Urinary bladder (tissue), 3 donors: ENCODE measurements around a stretch of chr17.

- PRO-cap: no peak
- RAMPAGE, long total RNA: no peak
Observed at GRCh38 chr17:77385721-77386820, 104.8 kb downstream of the SEPTIN9 start.

DNA sequence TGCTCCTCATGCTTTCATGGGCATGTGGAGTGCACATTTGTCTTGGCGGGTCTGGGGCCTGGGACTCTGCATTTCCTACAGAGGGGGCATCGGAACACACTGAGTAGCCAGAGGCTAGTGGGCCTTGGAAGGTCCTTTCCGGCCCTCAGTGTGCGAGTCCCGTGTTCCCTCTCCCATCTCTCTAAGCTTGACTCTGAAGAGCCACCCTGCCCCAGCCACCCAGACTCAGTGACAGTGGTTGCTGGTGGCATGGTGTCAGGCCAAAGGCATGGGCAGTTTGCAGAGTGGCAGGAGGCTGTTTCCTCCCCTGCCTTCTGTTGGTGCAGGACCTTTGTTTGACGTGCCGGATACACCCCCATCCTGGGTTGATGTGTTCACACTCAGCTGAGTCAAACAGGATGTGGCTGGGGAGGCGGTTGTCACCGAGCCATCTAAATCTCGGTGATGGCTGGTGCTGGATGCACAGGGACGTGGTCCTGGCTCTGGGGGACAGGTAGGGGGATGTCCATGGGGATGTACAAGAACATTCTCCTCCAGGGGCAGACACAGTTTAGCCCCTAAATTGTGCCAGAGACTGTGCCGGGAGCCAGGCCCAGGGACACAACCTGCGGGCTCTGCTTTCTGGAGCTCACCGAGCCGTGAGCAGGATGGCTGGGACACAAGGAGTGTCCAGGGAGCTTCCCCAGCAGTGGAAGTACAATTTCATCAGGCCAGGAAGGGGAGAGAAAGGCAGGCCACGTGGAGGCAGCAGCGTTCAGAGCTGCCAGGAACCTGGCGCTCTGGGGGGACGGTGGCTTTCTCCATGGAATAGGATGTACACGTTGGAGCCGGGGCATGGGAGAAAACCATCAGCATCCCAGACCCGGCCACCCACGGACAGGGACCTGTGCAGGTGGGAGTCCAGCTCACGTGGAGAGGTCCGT is 123.6 kb downstream of the SEPTIN9 start:
- PRO-cap: bidirectional peak, plus-strand start at position 396 of the sequence, minus-strand start at position 319 of the sequence; unidirectional peak, plus-strand start at position 766 of the sequence
- RAMPAGE, long total RNA: no peak

DNA sequence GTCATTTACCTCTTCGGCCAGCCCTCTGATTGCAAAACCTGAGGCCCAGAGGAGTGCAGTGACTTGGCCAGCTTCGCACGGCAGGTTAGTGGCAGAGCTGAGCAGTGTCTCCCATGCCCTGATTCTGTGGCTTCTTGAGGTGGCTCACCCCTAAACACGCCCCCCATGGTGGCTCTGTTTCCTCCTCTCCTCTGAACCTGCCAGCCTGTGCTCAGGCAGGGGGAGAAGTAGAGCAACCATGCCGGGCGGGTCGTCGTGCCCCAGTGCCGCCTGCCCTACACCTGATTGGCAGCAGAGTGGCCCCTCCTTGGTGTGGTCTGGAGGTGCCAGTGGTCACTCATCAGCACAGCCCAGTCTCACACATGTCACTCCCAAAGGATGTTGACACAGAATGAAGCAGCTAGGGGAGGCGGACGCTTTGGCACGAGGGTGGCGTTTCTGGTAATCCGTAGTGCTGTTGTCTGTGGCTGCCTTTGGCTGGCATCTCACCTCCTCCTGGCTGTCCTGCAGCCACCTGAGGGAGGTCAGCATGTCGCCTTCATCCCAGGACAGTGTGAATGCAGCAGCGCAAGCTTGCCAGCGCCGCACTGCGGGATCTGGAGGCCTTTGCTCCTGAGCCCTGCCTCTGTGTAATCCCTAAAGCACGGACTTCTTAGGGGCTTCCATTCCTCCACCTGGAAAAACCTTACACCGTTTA is 154.1 kb downstream of the SEPTIN9 start:
- PRO-cap: no peak
- RAMPAGE, long total RNA: no peak

GRCh38 chr17:77435944-77436779 is 154.9 kb downstream of the SEPTIN9 start:
- PRO-cap: no peak
- RAMPAGE, long total RNA: no peak

DNA sequence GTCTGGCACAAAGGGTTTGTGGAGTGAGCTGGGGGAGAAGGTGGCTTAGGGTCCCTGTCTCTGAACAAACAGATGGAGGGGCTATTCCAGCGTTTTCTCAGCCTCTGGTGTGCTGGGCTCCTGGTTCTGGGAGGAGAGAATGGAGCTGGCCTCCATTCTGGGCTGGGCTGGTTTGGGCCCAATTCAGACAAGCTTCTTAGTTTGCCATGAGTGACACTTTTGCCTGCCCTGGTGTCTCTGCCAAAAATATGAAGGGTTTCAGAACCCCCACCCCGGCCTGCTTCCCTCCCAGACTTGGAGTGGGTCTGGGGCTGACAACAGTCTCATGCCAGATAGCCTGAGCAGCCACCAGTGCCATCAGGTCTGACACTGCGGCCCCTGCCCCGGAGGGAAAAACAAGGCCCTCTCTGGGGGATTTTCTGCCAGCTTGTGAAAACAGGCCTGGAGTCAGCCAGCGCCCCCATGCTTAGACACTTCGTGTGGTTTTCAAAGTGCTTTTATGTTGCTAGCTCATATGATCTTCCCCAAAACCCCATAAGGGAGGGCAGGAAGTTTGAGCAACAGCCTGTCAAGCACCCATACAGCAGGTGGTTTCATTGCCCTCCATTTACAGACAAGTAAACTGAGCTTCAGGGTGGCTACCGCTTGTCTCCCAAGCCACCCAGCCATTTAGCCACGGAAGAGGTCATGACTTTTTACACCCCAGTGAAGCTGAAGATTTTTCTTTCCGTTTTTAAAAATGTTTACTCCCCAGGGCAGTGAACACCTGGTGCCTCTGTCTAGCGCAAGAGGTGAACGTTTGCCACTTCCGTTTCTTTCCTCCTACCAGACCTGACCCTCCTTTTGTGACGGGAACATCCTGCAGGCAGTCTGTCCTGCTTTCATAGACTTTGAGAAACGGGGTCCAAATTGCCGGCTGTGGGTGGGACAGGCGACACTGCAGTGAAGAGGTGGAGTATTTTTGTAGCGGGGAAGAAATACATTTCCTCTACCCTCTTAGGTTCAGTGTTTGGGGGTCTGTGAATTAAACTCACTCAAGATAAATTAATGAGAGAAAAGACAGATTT is 160.0 kb downstream of the SEPTIN9 start:
- PRO-cap: unidirectional peak, minus-strand start at position 472 of the sequence
- RAMPAGE, long total RNA: no peak

GRCh38 chr17:77451202-77451657 is 169.9 kb downstream of the SEPTIN9 start:
- PRO-cap: bidirectional peak, plus-strand start at chr17:77451515, minus-strand start at chr17:77451403
- RAMPAGE, long total RNA: start-site peak on the plus strand at chr17:77451380-77451515, 671 and 405 reads in 2 replicates

DNA sequence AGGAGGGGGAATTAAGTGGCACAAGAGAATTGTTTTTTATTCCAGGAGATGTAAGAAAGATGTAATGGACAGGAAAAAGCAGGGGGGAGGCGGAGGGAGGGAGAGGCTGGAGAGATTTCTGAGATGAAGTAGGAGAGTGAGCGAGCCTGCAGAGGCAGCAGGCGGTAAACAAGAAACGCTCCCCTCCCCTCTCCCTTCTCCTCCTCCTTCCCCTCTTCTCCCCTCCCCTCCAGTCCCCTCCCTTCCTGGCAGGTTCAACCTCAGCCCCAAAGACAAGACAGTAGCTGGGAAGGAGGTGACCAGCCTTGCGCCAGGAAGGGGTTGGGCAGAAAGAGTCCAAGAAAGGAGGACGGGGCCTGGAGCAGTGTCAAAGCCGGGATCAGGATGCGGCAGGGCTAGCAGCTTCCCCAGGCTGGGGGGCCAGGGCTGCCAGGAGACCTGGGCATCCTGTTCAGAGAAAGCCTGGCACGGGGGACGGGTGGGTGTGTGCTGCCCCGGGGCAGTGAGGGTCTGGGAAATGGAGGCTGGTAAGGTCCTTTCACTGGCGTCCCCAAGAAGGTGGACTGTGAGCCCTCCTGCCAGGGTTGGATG is 261.7 kb upstream of the TNRC6C start:
- PRO-cap: bidirectional peak, plus-strand start at position 370 of the sequence, minus-strand start at position 170 of the sequence
- RAMPAGE, long total RNA: no peak

DNA sequence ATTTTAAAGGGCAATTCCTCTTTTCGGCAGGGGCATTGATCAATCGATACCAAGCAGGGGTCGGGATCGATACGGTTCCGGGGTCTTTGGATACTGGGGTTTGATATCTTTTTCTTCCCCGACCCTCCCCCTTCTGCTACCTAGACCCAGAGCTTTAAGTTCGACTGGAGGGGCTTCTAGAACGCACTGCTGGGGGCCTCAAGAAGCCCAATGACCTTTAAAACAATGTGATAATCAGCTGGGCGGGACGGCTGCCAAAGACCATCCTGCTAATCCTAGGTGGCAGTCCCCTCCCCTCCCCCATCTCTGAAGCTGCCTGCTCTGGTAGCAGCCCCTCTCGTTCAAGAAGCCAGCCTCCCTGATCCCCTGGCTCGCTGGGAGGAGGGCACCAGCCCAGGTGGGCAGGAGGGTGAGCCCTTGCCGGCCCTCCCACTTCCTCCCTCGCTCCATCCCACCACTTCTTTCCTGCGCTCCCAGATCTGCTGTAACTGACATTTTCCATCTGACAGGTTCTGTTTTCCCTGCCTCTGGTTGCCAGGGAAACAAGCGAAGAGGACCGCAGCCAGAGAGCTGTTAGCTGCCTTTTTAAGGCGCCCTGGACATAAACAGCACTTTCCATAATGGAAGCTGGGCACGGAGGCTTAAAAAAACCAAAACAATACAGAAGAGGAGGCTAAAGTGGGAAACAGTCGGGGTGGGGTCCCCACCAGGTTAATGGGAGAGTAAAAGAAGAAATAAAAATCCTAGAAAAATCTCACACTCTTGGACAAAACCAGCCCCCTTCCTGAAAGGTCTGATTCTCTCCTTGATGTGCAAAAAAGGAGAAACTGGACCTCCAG is 155.7 kb upstream of the TNRC6C start:
- PRO-cap: no peak
- RAMPAGE, long total RNA: no peak

- PRO-cap: unidirectional peak, minus-strand start at chr17:77865110
- RAMPAGE, long total RNA: no peak
Observed at GRCh38 chr17:77864626-77865184, 93.8 kb upstream of the TNRC6C start.

GRCh38 chr17:77935215-77935795 is 23.2 kb upstream of the TNRC6C start:
- PRO-cap: no peak
- RAMPAGE, long total RNA: no peak

DNA sequence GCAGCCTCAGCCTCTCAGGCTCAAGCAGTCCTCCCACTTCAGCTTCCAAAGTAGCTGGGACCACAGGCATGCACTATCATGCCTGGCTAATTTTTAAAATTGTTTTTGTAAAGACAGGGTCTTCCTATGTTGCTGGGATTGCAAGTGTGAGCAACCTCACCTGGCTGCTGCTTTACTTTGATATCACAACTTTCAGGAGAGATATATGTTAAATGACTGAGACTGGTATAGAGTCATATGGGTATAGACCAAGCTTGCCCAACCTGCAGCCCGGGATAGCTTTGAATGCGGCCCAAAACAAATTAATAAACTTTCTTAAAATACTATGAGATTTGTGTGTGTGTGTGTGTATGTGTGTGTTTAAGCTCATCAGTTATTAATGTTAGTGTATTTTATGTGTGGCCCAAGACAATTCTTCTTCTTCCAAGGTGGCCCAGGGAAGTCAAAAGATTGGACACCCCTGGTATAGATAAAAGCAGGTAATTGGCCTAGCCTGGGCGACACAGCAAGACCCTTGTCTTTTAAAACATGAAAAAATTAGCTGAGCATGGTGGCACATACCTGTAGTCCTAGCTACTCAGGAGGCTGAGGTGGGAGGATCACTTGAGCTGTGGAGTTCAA is 11.9 kb downstream of the TNRC6C start:
- PRO-cap: no peak
- RAMPAGE, long total RNA: no peak

DNA sequence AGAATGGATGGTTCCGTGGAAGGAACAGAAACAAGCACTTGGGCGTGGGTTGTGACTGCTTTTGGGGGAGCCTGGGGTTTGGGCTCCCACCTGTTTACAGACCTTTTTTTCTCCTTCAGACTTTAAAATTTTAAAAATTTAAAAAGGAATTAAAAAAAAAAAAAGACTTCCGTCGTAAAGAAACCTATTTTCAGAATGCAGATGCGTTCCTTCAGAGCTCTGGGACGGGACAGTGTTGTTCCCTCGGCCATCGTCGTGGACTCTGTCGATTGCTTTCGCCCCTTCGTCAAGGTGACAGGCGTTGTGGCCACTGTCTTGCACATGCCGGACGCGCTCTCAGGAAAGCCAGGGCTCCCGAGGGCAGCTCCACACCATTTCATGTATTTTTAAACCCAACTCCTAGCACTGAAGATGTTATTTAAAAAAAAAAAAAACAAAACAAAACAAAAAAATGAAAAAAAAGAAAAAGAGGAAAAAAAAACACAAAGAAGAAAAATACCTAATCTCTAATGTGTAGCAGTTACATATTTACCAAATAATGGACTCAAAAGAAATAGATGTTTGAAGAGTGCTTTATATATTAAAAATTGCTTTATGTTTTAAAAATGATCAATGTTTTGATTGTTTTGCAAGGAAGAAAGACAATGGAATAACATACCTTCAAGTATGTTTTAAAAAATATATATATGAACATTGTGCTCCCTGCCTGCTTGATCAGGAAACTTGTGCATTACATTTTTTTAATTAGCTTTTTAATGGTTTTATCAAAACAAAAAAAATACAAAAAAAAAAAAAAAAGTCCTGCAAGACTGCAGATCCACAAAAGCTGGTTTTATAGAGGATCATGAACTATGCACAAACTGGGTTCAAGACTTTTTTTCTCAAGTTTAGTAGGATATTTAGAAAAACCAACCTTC is 22.2 kb downstream of the TMC6 start:
- PRO-cap: no peak
- RAMPAGE, long total RNA: no peak

- PRO-cap: no peak
- RAMPAGE, long total RNA: no peak
Observed at GRCh38 chr17:78131876-78132713, 1.5 kb downstream of the TMC8 start.

DNA sequence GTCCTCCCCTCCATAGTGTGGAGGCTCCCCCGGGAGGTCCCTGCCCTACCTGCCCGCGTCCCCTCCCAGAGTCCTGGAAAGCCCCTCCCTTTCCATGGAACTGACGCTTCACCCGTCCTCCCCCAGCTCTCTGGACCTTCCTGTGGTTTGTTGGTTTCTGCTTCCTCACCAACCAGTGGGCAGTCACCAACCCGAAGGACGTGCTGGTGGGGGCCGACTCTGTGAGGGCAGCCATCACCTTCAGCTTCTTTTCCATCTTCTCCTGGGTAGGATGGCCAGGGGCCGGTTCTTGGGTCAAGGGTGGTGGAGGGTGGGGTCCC is 3.0 kb downstream of the SYNGR2 start:
- PRO-cap: no peak
- RAMPAGE, long total RNA: no peak

GRCh38 chr17:78202737-78203028 is 11.4 kb upstream of the BIRC5 start:
- PRO-cap: no peak
- RAMPAGE, long total RNA: no peak

DNA sequence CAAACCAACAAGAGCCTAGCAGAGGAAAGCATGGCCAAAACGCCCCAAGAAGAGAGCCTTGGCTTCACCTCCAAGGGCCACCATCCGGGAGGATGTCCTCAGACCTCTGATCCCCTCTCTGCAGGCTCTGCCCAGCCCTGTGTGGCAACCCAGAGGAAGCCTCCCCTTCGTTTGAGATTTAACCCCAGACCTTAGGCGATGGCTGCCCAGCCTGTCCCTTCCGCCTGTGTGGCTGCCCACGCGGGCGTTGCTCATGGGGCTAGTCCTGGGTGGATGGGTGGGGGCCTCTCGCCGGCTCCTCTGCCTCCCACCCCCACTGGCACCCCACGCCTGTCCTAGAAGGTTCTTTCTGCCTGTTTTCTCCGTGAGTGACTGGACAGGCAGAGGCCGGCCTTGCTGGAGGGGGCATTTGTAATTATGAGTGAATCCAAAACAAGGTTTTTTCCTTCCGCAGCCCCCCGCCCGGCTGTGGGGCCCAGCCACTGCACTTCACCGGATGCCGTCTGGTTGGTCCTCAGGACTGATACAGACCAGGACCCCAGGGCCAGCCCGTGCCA is 375 bp upstream of the TMEM235 start:
- PRO-cap: no peak
- RAMPAGE, long total RNA: no peak

- PRO-cap: no peak
- RAMPAGE, long total RNA: no peak
Observed at GRCh38 chr17:78267746-78268431, 36.5 kb downstream of the TMEM235 start.

DNA sequence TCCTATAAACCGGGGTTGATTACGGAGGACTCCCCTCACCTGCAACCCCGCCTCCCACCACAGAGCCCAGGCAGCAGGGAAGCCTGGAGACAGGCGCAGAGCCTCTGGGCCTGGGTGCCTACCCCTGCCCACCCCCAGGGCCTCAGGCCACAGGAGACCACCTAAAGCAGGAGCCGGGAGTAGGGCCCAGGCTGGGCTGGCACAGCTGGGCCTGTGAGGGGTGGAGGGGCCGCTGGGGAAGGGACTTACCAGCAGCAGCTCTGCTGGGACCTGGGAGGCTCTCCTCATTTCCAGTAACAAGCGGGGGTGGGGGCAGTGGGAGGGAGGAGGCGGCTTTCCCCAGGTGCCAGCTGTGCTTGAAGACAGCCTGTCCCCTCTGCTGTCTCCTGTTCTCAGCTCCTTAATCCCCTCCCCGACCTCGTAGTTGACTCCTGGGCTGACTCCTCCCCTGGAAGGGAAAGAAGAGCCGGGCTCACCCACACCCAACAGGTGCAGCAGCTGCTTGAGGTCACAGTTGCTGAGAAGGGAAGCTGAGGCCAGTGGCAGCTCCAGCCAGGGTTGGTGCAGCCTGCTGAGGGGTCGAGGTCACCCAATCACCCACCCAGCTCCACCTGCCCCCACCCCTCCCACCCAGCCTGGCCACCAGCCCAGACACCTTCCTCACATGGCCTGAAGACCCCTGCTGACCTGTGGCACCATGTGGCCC is 46.9 kb downstream of the TMEM235 start:
- PRO-cap: no peak
- RAMPAGE, long total RNA: no peak

GRCh38 chr17:78317417-78318109 is 42.3 kb downstream of the SOCS3 start:
- PRO-cap: no peak
- RAMPAGE, long total RNA: no peak

DNA sequence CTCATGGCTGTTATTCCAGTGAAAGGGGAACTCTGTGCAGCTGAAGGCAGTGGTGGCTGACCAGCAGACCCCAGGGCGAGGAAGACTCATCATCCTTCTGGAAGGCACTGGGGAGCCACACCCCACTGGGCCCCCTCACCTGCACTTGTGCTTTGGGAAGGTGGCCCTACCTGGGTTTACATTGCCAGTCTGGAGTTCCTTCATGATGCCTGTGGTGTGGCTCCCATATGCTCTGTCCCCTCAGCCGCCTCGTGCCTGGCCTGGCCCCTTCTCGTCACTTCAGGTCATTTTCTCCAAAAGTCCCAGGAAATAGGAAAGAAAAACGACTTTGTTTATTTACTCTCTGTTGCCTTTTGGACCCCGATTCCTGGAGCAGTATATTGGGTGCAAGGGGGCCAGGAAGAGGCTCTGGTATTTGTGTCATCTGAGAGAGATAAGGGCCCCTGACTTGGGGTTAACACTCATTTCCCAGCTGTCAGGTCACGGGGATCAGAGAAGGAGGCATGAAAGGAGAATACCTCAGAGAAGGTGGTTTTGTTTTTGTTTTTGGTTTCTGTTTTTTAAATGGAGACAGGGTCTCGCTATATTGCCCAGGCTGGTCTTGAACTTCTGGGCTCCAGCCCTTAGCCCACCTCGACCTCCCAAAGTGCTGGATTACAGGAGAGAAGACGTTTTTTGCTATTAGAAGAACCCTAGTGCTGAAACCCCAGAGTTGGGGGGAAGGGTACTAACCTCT is 4.8 kb downstream of the SOCS3 start:
- PRO-cap: no peak
- RAMPAGE, long total RNA: no peak